Right atrium auricular region (tissue), 2 donors: ENCODE measurements around a stretch of chr4.

DNA sequence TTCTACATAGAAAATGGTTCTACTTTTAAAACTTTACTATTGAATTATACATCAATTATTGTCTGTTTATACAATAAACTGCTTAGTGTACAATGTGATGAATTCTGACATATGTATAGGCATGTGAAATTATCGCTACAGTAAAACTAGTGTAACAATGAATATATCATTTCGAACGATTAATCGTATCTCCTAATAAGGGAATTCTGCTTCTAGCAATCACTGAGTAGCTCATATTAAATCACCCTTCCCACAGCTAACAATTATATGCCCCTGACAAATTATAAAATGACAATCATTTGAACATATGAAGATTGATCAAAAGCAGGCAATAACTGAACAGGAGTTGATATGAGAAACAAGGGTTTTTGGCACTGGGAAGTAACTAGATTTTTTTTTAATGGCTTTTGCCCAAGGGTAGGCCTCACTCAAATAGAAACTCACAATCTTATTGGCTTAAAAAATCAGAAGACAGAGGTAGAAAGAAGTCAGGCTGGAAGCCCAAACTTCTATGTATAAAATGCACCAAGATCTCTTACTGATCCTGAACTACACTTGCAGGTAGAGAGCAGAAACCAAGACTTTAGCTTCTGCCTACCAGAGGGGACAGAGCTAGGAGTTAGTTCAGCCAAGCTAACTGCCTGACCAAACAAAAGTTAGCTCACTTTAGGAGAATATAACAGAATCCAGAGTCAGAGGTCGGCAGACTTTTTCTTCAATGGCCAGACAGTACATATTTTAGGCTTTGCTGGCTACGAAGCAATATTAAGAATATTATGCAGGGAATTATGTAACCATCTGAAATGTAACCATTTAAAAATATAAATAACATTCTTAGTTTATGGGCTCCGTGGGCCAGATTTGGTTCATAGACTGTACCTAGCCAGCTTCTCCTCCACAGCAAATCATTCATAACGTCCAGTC is 74.9 kb downstream of the ADGRA3 start:
- PRO-cap, result no peak
- RAMPAGE, long total RNA, 2 experiments, result no peak in any of the 2 experiments

- PRO-cap, result no peak
- RAMPAGE, long total RNA, 2 experiments, result no peak in any of the 2 experiments
Measured at GRCh38 chr4:22500144-22500810, 15.6 kb downstream of the ADGRA3 start.

DNA sequence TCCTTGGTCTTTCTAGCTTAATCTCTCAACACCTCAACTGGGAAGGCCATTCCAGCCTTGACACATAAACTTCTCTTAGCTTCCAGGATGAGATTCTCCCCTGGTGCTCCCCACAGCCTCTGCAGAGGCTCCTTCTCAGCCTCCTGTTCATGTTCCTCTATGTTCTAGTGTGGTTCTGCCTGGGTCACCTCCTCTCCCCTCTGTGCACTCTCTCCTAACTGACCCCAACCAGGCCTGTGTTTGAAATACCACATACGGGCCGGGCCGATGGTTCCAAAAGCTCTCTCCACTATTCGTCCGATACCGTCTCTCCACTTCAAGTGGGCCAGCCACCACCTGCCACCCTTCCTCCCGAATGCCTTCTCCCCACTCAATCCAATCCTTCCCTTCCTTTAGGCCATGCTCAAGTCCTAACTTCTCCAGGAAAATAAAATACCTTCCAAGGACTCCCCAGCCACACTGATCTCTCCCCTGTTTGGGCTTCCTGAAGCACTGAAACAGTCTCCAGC is 5.5 kb downstream of the ADGRA3 start:
- PRO-cap, result no peak
- RAMPAGE, long total RNA, 2 experiments, result no peak in any of the 2 experiments

GRCh38 chr4:23789640-23790335 is 100.1 kb downstream of the PPARGC1A start:
- PRO-cap, result no peak
- RAMPAGE, long total RNA, 2 experiments, result no peak in any of the 2 experiments

- PRO-cap, result bidirectional peak, plus-strand start at chr4:24794621, minus-strand start at chr4:24794553; unidirectional peak, minus-strand start at chr4:24795084
- RAMPAGE, long total RNA, 2 experiments, result no peak in any of the 2 experiments
Measured at GRCh38 chr4:24794388-24795261, 748 bp upstream of the SOD3 start.

GRCh38 chr4:24829955-24830665 is 34.7 kb downstream of the SOD3 start:
- PRO-cap, result no peak
- RAMPAGE, long total RNA, 2 experiments, result no peak in any of the 2 experiments

DNA sequence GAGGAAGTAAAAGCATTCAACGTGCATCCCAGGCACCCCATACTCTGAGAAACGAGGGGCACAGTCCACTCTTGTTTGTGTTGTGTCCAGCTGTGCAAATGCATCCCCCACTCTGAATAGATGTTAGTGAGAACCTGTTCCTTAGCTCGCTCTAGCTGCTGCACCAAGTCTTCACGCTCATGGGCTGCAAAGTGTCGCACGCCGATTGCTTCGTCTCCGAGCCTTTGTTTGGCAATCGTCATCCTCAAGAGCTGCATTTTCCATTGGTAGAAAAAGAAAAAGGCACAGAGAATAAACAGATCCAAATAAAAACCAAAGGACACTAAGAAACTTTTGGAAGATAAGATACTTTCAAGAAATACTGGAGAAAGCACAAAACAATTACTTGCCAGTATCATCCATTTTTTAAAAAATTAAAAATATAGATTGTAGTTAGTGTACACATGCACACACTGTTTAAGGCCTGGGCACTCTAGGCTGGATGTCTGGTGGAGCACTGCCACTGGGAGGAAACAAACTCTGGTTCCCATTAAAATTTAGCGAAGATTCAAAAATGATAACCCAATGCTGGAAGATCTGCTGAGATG is 42.7 kb downstream of the SOD3 start:
- PRO-cap, result no peak
- RAMPAGE, long total RNA, 2 experiments, result no peak in any of the 2 experiments

DNA sequence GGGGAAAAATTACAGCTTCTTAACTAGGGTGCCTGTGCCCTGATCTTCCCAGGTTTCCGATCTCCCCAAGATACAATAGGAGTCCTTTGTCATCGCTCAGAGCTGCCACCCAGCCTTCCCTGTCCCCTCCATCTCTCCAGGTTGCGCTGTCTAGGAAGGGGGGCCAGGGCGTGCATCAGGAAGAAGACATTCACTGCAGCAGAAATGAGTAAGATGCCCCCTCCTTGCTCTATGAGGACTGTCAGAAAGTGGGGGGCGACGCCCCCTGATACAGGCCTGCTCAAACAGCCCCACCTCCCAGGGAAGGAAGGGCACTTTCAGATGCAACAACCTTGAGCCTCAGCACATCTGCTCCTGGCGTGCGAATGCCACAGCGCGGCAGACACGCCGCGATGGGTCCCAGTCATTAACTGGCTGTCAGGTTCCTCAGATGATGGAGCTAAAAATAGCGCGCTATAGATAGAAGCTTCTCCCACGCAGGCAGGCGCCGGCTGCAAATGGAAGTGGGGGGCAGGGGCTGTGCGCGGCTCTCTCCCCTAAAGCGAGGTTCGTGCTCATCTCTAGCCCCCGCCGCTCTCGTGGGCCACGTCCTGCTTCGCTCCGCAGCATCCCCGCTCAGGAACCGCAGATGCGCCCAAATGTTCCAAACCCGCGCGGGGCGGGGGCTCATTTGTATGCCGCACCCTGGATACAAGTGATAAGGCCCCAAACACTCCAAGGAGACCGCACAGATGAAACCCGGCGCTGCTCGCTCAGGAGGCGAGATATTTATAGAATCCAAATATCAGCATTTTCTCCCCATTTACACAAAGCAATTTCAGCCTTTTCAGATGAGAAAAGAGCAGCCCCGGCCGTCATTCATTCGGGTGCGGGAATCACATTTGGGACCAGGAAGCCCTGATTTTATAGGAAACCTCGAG is 57.6 kb upstream of the LGI2 start:
- PRO-cap, result bidirectional peak, plus-strand start at position 475 of the sequence, minus-strand start at position 356 of the sequence
- RAMPAGE, long total RNA, 2 experiments, result no peak in any of the 2 experiments

DNA sequence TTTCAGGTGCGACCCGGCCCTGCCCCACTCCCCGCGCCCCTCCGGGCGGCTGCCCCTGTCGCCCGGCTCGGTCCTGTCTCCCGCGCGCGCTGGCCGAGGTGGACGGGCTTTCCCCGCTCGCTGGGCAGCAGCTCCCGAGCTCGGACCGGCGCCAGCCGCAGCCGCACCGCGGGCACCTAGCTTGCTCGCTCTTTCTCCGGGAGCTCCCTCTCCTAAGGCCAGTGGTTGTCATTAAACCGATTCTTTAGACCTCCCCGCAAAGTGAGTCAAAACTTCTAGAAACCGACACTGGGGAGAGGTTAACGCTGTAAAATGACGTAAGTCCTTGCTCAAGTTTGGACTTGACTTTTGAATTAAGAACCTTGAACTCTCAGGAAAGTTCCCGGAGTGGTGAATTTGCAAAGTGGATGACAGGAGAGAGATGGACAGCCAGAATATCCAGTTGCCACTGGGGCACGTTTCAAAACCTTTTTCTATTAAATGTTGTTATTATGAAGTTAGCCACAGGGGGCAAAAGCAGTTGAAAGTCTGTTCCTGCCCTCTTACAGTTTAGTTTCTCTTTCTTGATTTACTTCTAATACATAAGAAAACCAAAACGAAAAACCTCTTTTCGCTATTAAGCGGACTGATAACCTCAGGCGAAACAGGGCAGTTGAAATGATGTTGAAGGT is 728 bp downstream of the PI4K2B start:
- PRO-cap, result unidirectional peak, minus-strand start at position 75 of the sequence; unidirectional peak, minus-strand start at position 263 of the sequence; unidirectional peak, minus-strand start at position 450 of the sequence
- RAMPAGE, long total RNA, 2 experiments, result no peak in any of the 2 experiments

- PRO-cap, result no peak
- RAMPAGE, long total RNA, 2 experiments, result no peak in any of the 2 experiments
Measured at GRCh38 chr4:25397944-25398883, 21.2 kb downstream of the ANAPC4 start.

DNA sequence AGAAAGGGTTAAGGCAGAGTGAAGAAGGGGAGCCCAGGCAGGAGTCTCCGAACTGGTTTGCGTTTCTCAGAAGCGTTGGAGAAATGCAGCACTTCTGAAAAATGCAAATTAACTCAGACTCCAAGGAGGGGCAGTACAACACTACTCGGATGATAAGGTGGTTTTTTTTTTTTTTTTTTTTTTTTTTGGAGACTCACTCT is 67.2 kb downstream of the ANAPC4 start:
- PRO-cap, result no peak
- RAMPAGE, long total RNA, 2 experiments, result no peak in any of the 2 experiments

DNA sequence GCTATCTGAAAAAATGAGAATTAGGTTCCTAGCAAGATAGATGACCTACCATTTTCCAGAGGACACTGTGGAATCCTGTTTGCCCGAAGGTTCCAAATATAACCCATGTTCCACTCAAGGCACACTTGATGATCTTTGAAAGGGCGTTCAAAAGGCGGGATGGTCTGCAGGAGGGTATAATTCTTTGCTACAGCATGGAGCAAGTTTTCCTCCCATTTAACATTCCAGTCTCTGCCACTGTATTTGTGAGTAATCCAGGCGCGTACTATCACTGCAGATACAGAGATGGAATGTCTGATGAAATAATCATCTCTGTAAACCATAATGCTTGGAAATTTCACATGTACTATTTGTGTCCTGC is 15.6 kb downstream of the SEL1L3 start:
- PRO-cap, result no peak
- RAMPAGE, long total RNA, 2 experiments, result no peak in any of the 2 experiments

GRCh38 chr4:25861644-25861904 is 1.2 kb downstream of the SEL1L3 start:
- PRO-cap, result unidirectional peak, plus-strand start at chr4:25861806
- RAMPAGE, long total RNA, 2 experiments, result no peak in any of the 2 experiments

DNA sequence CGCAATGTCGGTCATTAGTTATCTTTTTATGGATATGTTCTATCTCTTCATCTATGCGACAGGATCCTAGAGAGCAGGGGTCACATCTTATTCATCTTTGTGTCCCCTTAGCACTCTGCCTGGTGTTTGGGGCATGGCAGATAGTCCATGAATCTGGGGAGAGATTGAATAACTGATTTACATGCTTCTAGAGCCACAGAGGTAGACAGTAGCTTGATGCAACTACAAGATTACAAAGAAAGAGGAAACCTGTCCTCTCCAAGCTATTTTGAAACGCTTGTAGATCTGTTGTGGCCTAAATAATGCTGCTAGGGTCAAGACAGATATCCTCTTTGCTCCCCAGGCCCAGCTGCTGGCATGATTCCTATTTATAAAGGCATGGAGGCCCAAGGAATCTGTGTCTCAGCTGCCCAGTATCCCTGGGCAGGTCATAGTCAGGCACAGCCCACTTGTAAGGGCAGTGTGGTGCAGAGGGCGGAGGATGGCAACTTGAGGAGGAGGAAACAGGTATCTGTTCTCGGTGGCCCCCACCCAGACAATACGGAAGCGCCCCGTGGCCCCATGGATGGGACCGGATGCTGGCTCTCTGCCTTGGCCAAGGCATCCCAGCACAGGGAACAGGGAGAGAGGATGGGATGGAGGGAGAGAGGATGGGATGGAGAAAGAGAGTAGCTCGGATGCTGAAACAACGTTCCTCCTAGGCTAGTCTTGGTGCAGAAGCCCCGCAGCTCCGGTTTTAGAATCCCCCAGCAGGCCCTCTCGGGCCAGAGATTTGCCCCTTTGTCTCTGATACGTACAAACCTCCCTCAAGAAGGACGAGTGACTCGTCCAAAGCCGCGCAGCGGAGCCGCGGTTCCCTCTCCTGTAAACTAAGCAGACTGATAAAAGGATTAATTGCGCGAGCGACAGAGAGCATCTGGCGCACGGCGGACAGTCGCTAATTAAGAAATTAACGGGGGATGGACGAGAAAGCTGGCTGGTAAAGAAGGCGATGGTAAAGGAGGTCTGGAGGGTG is 798 bp upstream of the SMIM20 start:
- PRO-cap, result no peak
- RAMPAGE, long total RNA, 2 experiments, result no peak in any of the 2 experiments

GRCh38 chr4:26088494-26089097 is 174.6 kb downstream of the SMIM20 start:
- PRO-cap, result no peak
- RAMPAGE, long total RNA, 2 experiments, result no peak in any of the 2 experiments

DNA sequence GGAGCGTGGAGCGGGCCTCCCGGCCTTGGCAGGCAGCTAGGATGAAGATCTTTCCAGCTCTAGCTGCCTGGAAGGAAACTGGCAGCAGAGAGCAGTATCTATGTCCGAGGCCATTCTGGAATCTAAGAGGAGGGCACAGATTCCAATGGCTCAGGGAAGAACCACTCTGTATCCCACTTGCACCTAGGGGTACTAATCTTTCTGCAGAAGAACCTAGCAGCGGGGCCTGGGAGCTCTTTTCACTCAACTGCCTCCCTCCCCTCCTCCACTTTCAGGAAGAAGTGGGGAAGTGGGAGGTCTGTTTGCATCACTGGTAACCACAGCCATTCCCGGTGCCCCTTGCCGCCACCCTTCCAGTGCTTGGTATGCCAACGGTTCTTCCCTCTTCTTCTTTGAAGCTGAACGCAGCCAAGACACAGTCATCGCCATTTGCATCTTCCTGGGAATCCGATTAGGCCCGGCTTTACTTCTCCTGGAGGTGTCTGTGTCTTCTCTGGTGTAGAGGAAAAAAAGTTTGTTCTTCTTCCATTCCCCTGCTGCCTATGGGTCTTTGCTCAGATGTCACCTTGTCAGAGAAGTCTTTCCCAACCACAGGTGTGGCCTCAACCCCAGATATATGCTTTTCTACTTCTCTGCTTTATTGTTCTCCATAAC is 47.2 kb upstream of the RBPJ start:
- PRO-cap, result no peak
- RAMPAGE, long total RNA, 2 experiments, result no peak in any of the 2 experiments

- PRO-cap, result no peak
- RAMPAGE, long total RNA, 2 experiments, result no peak in any of the 2 experiments
Measured at GRCh38 chr4:26584210-26584898, 470 bp downstream of the TBC1D19 start.

GRCh38 chr4:26858980-26859607 is 1.5 kb upstream of the STIM2 start:
- PRO-cap, result no peak
- RAMPAGE, long total RNA, 2 experiments, result no peak in any of the 2 experiments

GRCh38 chr4:30031958-30032283 is 688.2 kb upstream of the PCDH7 start:
- PRO-cap, result no peak
- RAMPAGE, long total RNA, 2 experiments, result no peak in any of the 2 experiments

DNA sequence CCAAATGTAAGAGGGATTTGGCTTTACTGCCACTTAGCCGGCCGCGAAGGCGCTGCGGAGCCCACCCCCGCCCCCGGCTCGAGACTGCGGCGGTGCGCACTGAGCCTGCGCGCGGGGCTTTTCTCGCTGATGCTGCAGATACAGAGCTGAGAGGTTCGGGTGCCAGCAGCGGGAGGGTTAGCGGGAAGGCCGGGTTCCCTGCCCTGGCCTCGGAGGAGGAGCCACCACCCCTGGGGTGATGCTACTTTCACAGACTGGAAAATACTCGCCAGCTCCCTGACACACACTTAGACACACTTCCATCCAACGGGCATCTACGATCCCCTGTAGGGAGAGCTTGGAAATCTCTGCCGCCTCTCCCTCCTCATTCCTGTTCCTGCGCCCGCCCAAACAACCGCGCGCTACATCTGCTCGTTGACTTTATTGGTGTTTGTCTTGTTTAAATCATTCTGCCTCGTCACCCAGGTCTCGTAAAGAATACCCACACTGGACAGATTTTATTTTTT is 2.1 kb upstream of the PCDH7 start:
- PRO-cap, result unidirectional peak, plus-strand start at position 367 of the sequence
- RAMPAGE, long total RNA, 2 experiments, result no peak in any of the 2 experiments